Transverse colon (tissue), 4 donors: ENCODE data around the gene C3orf49.

DNA sequence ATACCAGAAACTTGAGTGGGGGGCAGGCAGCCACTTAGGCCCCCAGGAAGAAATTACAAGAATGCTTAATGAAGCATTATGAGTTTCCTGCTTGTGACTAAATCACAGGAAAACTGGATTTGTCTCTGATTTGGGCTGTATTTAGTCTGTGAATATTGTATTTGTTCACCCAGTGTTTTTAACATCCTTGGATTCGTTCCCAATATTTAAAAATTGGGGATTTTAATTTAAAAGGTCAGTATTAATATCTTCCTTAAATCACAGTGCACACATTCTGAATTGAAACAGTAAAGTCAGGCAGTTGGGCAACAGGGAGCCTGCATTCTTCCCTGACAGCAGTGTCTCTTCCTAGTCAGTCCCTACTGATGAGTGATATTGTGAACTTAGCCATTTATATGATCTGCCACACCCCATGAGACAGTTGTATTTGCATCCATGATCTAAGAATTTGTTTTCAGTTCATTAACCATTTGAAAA is 219.0 kb downstream of the PTPRG start:
- PRO-cap = no peak
- RAMPAGE, long total RNA, 4 experiments = no peak in any of the 4 experiments

- PRO-cap = no peak
- RAMPAGE, long total RNA, 4 experiments = no peak in any of the 4 experiments
These were observed 362.5 kb upstream of the C3orf14 start for GRCh38 chr3:61956227-61956776.

- PRO-cap = no peak
- RAMPAGE, long total RNA, 4 experiments = no peak in any of the 4 experiments
These were observed 182.9 kb upstream of the C3orf14 start for GRCh38 chr3:62135859-62136291.

GRCh38 chr3:62268767-62269408 is 49.9 kb upstream of the C3orf14 start:
- PRO-cap = no peak
- RAMPAGE, long total RNA, 4 experiments = no peak in any of the 4 experiments

DNA sequence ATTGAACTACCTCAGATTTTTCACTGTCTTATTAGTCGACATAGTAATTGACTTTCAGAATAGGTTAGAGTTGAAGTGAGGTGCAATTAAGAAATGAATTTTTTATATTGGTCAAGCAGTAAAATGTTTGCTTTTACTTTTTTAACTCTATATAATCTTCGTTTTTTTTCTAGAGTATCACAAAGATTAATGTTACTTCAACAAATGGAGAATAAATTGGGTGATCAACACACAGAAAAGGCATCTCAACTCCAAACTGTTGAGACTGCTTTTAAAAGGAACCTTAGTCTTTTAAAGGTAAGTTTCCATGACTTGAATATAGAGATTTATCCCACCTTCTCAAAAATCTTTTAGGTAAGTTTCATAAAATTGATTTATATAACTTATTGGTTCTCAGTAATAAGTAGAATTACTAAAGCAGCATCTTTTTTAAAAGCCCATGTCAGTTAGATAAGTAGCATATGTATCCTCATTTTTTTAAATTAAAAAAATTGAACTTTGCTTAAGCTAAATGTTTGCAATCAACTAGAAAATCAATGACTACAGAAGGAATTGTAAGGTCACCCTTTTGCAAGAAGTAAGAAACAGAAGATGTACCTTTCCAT is 3.0 kb downstream of the C3orf14 start:
- PRO-cap = unidirectional peak, minus-strand start at position 350 of the sequence
- RAMPAGE, long total RNA, 4 experiments = no peak in any of the 4 experiments

DNA sequence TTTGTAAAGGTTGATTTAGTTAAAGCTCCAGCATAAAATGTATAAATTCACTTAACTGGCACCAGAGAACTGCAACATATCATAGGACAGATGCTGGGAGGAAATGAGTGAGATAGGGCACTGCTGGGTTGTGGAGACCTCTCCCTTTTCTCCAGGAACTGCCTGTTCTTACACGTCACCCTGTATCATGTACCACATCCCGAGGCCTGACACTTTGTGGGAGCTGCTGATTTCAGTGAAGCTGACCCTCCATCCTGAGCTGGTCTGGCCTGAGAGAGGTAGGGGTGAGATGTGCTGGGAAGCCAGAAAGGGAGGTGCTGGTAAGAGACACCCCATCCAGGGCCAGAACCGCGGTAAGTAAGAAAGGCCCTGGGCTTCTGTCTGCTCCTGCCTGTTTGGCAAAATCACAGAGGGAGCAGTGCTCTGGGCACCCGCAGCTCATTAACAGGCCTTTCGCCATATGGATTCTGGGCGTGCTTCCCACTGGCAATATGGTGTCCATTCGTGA is 213.9 kb upstream of the FEZF2 start:
- PRO-cap = no peak
- RAMPAGE, long total RNA, 4 experiments = no peak in any of the 4 experiments

DNA sequence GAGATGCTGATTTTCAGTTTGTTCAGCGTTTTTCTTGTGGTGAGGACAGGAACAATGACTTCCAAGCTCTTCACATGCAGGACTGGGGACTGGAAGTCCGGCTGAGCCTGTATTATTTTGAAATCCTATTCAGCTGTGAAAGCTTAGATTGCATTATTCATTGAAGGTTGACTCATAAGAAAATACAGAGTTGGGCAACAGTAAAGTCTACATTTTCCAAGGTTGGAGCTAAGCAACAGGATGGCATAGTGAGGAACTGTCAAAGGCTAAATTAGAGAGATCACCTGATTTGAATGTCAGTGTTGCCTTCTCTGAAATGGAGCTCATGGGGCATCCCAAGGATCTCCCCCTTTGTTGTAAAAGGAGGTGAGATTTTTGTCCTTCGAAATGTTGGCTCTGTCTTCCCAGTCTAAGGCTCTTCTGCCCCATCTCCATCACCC is 231.0 kb upstream of the FEZF2 start:
- PRO-cap = no peak
- RAMPAGE, long total RNA, 4 experiments = no peak in any of the 4 experiments

DNA sequence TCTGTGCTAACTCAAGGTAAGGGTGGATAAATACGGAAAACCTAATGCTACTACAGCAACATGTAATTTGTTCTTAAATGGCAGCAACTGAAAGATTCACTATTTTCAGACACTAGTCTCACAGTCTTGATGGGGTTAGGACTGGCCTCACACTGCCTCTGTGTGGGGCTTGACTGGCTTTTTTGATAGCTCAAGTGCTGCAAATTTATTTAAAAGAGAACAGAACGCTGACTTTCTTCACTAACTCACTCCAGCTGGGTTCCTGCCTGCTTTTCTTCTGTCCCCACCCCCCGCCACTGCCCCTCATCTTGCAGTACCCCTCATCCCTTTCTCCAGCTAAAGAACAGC is 2.0 kb downstream of the CADPS start:
- PRO-cap = no peak
- RAMPAGE, long total RNA, 4 experiments = no peak in any of the 4 experiments

DNA sequence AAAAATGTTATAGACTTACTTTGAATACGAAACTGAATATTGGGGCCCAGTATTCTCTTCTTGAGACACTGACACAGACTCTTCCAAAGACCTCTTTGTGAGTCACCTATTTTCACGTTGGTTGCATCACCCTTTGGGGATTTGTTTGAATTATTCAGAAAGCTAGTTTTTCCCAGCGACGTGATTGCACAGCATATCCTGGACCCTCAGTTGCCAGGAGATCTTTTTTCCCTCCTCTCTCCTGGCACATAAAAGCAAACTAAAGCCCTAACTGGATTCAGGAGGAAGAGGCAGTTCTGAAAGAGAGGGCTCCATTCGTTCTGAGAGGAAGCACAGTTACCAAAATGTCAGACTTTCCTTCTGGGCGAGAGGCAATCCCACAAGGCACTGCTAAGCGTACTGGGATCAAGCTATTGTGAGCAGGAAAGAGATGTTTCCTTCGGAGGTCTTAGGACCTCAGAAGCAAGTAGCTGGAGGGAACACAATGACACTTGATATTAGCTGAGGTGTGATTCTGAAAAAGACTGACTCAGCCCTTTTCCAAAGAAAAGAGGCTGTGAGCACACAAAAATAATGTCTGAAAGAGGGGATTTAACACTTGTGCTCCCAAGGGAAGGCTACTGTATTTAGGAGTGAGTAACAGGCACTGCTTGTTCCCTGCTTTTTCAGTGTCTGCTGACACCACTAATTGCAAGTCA is 65.8 kb upstream of the CADPS start:
- PRO-cap = no peak
- RAMPAGE, long total RNA, 4 experiments = no peak in any of the 4 experiments

GRCh38 chr3:63167200-63167535 is 110.9 kb upstream of the SYNPR start:
- PRO-cap = no peak
- RAMPAGE, long total RNA, 4 experiments = no peak in any of the 4 experiments

DNA sequence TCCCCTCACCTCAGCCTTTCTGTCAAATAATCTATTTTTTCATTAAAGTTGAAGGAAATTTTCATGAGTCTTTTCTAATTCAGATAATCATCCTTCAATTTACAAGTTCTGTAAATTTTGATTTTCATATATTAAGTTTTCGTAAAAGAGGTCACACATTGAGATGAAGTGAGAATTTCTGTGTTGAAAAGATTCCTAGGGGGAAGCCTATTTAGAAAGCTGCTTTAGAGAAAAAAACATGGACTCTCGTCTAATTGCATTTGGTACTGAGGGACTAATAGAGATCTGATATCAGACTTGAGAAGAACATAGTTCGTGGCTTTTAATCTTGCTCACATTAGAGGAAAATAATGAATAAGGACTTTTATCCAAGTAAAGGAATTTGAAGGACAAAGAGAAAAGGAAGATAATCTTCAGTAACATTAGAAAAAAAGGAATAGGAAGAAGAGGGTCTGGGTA is 29.5 kb downstream of the SYNPR start:
- PRO-cap = no peak
- RAMPAGE, long total RNA, 4 experiments = no peak in any of the 4 experiments

GRCh38 chr3:63819116-63819665 is at the start of gene C3orf49:
C3orf49 (plus strand) TSS chr3:63819299.
- PRO-cap = no peak
- RAMPAGE, long total RNA, 4 experiments = no peak in any of the 4 experiments

DNA sequence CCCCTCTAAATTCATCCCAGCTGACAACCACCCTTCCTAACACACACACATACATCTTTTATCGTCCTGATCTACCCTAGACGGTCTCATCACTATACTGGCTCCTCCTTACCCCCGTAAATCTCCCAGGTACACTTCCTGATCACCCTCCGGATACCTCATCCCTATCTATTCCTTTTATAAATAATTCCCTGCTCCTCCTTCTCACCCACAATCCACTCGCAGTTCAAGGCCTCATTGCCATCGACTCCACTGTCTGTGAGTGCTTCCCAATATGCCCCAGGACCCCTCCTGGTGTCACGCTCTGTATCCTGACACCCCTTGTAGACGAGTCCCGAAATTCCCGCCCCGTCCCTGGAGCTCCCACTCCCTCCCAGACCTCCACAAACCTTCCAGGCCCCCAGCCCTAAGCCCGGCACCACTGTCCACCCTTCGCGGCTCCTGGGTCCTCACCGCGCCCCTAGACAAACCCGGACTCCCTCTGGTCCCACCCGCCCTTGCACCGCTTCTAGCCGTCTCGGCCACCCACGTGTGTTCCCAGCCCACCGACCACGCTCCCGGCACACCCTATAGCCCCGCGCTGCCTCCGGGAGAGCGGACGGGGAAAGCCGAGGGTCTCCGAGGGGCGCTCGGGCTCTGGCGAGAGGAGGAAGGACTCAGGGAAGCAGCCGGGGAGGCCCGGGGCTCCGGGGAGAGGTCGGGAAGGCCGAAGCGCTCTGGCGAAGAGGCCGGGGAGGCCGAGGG is 495 bp downstream of the THOC7 start:
- PRO-cap = no peak
- RAMPAGE, long total RNA, 4 experiments = no peak in any of the 4 experiments

DNA sequence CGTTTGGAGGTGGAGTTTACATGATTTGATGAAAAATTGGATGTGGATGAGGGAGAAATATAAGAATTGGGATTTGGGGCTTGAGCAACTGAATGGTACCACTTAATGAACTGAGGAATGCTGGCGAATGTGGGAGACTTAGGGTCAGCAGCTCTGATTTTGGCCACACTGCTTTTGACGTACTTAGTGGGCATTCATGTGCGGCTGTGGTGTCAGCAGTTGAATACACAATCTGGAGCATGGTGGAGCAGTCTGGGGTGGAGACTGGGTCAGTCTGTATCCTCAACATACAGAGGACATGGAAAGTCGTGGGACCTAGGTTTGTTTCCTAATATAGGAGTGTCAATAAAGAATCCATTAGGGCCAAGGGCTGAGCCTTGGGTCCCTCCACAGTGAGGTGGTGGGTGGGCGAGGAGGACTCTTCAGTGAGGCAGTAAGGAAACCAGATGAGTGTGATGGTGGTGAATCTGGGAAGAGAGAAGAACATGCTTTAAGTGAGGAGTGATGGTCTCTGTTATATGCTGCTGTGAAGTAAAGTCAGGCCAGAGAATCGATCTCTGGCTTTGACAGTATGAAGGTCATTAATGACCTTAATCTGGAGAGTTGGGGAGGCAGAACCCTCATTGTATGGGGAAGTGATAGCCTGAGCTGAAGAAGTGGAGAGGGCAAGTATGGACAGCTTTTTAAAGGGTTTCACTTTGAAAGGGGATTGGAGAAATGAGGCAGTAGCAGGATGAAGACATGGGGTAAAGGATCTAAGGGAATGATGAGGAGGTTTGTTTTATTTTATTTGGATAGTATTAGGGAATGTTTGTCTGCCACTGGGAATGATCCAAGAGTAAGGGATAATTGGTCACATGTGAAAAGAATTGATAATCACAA is 60.7 kb downstream of the ATXN7 start:
- PRO-cap = no peak
- RAMPAGE, long total RNA, 4 experiments = no peak in any of the 4 experiments

DNA sequence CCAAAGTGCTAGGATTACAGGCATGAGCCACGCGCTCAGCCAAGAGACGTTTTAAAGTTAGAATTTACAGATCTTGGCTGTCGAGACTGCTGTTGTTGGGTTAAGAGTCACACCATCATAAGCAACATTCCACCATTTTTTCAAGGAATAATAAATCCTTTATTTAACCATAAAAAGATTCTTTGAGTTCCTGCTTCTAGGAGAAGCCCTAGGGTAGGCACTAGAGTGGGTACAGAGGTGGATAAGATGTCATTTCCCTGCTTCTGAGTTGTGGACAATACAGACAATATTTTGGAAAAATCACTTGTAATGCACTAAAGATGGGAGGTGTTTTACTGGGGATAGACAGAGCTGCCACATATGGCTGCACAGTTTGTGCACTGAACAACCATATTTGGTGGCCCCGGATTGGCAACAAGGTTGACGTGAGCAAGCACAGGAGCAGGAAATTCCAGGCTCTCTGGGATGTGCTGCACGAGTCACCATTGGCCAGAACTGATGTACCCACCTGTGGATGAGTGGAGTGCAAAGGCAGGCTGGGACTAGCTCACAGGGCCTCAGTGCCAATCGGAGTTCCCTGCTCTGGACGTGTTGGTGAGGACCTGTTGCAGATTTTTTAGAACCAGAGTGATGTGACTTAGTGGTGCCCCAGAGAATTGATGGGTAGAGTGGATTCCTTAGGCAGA is 69.2 kb downstream of the PSMD6 start:
- PRO-cap = no peak
- RAMPAGE, long total RNA, 4 experiments = start-site peak on the plus strand in 1 of 4 experiments, centred at position 429 of the sequence, 18 reads per replicate

- PRO-cap = bidirectional peak, plus-strand start at chr3:63967165, minus-strand start at chr3:63967050
- RAMPAGE, long total RNA, 4 experiments = no peak in any of the 4 experiments
These were observed 56.3 kb downstream of the PSMD6 start for GRCh38 chr3:63966942-63967386.

- PRO-cap = no peak
- RAMPAGE, long total RNA, 4 experiments = start-site peak on the plus strand in 2 of 4 experiments, at chr3:63990530-63990750 at its widest, 5 to 17 reads per replicate
These were observed 32.8 kb downstream of the PSMD6 start for GRCh38 chr3:63990395-63990977.

DNA sequence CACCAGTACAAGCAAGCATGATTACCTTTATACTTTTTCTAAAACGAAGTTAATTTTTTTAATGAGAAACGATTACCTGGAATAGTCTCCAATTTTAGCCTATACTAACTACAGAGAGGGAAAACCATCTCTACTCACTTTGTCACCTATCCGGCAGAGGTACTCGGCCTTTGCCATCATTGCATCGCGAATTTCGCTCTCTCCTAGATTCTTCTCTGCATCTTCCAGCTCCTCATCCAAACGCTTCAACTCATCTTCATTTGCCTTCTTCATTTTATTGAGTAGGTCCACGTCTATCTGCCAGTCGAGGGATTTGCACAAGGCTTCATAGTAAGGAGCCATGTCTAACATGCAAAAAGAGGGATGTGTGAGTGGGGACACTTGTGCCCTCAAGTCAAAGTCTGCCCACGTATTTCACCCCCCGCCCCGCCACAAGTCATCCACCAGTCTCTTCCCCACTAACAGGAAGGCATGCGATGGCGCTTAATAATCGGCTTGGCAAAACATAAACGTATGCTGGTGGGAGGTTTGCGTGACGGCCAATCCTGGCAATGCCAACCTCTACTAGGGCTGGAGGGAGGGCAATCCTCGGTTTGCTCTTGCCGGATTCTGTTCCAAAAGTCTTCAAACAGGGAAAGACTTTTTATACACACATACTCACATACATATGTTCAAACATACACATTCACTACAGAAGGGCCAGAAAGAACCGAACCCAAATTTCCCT is 951 bp downstream of the PSMD6 start:
- PRO-cap = no peak
- RAMPAGE, long total RNA, 4 experiments = no peak in any of the 4 experiments

DNA sequence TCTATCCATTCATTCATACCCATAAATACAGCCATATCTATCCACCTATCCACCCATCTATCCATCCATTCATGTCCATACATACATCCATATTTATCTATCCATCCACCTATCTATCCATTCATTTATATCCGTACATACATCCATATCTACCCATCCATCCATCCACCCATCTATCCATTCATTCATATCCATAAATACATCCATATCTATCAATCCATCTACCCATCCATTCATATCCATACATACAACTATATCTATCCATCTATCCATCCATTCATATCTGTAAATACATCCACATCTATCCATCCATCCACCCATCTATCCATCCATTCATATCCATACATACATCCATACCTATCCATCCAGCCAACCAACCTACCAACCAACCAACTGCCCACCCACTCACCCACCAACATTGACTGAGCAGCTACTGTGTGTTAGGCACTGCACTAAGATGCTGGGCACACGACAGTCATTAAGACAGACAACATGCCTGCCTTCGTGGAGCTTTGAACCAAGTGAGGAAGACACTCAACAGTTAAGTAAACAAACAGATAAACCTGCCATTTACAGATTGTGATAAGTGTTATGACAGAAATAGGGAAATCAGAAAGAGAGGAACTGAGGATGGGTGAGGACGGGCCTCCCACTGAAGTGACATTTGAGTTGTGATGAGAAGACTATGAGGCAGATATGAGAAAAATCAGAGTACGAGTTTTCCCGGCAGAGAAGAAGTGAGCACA is 15.9 kb downstream of the PRICKLE2 start:
- PRO-cap = no peak
- RAMPAGE, long total RNA, 4 experiments = no peak in any of the 4 experiments

DNA sequence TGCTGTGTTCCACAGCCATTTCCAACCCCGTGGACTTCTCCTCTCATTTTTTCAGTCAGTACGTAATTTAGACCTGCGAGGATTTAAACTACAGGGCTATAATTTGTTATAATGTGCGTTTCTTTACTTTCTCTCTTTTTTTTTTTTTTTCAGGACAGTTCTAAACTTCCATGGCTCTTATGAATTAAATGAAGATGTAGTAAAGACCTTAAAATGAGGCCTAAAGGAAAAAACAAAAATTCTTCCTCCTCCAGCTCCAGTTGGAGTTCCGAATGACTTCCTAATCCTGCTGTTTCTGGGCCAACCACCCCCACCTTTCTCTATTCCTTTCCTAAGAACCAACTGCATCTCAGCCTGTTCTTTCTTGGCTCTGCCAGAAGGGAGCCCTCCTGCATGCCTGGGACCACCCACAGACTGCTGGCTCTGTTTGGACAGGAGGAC is 115.8 kb upstream of the PRICKLE2 start:
- PRO-cap = no peak
- RAMPAGE, long total RNA, 4 experiments = no peak in any of the 4 experiments